ENCODE data around the gene DBNDD2.

GRCh38 chr20:44585994-44586856, 3.8 kb downstream of the PKIG start:
- PRO-cap, result bidirectional peak, plus-strand start at chr20:44586564, minus-strand start at chr20:44586473

DNA sequence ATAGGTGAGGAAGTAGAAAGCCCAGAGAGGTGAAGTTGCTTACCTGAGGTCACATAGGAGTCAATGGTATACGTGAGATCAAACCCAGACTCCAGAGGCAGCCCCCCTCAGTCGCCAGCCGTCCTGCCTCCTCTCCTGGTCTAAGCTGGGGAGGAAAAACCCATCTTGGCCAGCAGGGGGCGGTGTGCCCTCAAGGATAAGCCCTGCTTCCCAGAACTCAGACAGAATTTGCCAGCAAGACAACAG, 30.1 kb upstream of the CCN5 start:
- PRO-cap, result no peak

DNA sequence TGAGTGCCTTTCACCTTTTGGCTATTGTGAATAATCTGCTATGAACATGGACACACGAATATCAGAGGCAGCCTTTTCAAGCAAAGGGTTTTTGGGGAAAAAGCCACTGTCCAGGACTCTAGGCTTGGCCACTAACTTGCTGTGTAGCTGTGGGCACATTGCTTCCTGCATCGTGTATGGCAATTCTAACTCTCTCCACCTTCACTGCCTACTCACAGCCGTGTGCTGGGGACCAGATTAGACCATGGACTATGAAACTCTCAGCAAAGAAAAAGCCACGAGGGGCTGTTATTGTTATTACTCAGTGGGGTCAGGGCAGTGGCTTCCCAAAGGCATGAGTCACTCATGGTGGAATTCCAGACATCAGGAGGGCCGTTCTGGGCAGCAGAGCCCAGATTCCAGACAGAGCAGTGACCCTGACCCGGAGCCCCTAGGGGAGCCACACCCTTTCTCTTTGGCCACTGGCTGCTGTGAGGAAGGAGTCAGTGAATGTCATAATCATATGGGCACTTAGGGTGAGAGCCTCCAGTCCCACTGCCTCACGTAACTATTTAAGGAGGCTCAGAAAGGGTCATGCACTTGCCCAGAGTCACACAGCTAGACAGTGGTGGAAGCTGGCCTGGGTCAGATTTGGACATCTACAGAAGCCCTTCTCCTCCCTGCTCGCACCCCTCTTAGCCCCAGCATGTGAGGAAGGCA, 22.2 kb upstream of the CCN5 start:
- PRO-cap, result no peak

- PRO-cap, result no peak
Observed at GRCh38 chr20:44702746-44703530, 12.2 kb upstream of the CCN5 start.

GRCh38 chr20:44714048-44714402, 1.1 kb upstream of the CCN5 start:
- PRO-cap, result no peak

DNA sequence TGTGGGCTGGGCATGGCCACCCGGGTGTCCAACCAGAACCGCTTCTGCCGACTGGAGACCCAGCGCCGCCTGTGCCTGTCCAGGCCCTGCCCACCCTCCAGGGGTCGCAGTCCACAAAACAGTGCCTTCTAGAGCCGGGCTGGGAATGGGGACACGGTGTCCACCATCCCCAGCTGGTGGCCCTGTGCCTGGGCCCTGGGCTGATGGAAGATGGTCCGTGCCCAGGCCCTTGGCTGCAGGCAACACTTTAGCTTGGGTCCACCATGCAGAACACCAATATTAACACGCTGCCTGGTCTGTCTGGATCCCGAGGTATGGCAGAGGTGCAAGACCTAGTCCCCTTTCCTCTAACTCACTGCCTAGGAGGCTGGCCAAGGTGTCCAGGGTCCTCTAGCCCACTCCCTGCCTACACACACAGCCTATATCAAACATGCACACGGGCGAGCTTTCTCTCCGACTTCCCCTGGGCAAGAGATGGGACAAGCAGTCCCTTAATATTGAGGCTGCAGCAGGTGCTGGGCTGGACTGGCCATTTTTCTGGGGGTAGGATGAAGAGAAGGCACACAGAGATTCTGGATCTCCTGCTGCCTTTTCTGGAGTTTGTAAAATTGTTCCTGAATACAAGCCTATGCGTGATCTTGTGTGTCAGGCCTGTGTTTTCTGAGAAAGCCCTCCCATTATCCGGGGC, 12.2 kb downstream of the CCN5 start:
- PRO-cap, result no peak

- PRO-cap, result no peak
Observed at GRCh38 chr20:44906172-44906954, 3.5 kb upstream of the PABPC1L start.

DNA sequence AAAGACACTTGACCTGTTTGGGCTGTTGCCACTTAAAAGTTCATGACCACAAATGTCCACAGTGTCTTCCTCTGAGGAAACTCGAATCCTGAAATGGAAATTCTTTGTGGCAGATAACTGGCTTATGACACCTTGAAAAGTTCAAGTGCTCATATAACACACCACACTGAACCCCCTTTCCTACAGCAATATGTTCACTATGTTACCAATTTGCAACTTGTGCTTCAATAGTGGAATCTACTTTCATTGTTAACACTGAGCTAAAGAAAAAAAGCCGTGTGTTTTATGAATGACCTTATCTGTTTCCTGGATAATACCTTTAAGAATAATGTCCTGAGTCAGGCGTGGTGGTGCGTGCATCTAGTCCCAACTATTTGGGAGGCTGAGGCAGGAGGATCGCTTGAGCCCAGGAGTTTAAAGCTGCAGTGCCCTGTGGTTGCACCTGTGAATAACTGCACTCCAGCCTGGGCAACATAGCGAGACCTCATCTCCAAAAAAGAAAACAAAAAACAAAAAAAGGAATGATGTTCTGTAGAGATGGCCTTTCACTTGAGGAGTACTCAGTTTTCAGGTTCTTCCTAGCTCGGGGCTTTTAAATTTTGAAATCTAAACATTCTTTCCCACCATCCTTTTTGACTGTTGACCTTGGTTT, 2.8 kb upstream of the PABPC1L start:
- PRO-cap, result no peak

GRCh38 chr20:44907612-44908461, 2.0 kb upstream of the PABPC1L start:
- PRO-cap, result no peak

DNA sequence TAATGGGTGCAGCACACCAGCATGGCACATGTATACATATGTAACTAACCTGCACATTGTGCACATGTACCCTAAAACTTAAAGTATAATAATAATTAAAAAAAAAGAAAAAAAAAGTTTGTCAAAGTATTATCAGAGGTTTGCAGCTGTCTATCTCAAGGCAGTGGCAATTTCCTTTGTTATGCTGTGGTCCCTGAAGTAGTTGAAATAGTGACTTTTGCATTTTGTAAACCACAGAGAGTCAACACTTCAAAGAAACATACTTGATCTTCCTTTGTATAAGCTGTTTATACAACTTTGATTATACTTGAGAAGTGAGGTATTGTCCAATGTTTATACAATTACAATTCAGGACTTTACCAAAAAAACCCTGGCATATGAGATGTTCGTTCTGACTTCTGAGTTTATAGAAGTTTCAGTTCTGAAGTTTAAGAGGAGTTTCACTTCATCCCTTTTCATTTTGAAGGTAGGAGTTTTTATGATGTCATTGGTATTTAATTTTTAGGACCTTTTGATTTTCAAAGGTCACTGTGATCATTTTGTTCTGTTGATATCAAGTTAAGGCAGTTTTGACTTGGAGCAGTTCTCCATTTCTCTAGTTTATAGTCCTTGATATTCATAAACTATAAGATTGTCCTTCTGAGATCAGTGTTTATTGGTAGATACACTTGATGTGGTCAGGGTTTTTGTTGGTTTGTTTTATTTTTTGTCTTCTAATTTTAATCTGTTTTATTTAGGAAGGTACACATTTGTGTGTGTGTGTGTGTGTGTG, 4.0 kb downstream of the STK4 start:
- PRO-cap, result unidirectional peak, minus-strand start at position 400 of the sequence

DNA sequence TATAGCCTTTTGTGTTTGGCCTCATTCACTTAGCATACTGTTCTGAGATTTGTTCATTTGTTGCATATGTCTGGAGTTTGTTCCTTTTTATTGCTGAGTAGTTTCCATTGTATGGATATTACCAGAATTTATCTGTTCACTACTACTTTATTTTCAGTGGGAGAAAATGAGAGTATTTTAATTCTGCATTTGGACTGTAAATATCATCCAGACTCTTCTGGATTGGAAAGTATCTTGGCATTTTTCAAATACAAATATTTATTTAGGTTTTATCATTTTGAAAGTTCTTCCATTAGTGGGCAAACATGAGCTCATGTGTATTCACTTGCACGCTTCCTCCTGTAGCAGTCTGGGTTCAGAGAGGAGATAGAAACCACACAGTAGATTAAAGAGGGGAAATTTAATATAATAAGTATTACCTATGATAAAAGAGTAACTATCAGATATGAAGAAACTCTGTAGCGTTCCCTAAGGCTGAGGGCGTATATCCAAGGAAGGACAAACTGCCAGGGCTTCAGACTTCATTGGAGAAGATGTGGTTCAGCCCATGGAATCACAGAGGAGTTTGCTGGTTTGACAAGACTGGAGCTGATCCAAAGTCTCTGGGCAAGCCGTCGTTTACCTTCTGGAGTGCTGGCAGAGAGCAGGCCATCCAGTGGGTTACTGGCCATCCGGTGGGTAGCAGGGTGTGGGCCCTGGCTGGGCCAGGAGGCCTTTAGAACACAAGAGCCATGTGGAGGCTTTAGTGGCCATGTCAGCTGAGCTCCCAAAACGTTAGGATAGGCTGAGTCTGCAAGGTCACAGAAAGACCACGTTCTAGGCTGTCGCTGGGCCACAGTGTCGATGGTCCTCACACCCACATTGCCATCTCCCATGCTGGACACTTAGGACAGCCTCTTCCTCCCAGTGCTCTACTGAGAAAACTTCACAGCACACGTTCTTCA, 44.3 kb downstream of the KCNS1 start:
- PRO-cap, result no peak

DNA sequence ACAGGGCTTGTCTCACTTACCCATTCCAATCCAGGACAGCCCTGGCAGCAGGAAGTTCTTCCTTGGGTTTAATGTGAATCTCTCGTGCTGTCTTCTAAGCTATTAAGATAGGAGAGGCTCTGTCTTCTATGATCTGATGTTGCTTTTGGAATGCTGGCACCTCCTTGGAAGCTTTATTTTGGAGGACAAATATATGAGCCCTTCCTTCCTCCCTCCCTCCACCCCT, 1.1 kb upstream of the WFDC5 start:
- PRO-cap, result no peak

- PRO-cap, result no peak
Observed at GRCh38 chr20:45330076-45330744, 18.0 kb downstream of the SDC4 start.

DNA sequence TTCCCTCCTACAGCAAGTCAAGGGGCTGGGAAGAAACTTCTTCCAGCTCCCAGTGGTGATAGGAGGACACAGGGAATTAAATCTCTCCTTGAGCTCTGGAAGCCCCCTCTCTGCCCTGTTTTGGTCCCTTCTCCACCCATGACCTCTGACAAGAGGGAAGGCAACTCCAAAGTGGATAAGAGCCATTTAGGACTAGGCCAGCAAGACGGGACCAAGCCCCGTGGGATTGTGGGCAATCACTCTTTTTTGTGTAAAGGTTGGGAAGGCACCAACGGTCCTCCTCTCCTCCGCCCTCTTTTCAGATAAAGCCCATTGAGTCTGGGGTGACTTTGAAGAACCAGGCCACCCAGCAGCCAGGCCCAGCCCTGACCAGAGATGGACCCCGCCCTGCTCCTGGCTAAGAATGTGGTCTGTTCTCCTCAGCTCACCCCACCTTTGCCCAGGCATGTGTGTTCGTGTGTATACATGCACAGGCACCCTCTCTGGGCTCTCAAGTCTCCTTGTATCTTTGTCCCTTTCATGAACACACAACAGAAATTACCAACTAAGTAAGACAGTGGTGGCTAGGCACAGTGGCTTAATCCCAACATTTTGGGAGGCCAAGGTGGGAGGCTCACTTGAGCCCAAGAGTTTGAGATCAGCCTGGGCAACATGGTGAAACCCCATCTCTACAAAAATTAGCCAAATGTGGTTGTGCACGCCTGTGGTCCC, 9.2 kb downstream of the SDC4 start:
- PRO-cap, result no peak

DNA sequence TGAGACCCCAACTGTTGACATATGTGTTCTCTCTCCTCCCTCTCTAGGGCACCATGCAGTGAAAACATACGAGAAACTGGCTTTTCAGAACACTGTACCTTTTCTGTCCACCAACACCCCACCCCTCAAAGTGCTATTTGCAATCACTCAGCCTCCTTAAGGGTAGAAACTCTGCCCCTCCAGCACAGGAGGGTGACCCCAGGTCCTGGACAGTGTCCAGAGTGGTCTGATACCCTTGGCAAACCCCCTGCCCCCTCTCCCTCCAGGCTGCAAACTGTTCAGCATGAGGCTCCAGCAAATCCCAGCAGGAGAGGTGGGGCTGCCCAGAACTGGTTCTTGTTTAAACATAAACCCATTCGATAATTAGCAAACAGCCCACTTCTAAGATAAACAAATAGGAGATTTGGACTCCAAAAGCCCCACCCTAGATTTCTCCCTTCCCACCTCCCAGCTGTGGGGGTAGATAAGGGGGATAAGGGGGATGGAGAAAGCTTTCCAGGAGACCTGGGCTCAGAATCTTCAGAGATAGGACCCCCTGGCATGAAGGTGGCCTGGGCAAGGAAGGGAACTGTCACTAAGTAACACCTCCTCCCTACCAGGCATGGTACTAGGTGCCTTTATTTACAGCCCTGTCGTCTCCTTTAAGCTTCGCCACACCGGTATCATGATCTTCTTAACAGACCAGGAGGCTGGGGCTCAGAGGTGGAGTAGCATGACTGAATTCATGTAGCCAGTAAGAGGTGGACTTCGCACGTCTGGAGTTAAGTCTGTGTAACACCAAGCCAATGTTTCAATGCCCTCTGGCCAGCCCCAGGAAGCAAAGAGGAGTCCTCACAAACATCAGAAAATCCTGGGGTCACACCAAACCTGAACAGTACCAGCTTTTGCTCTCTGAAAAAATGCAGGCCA, 4.8 kb downstream of the SDC4 start:
- PRO-cap, result no peak

GRCh38 chr20:45344127-45344614, 4.1 kb downstream of the SDC4 start:
- PRO-cap, result no peak

GRCh38 chr20:45372005-45372492, 6.1 kb downstream of the TP53TG5 start:
- PRO-cap, result no peak

GRCh38 chr20:45373107-45374340, 4.6 kb downstream of the TP53TG5 start:
- PRO-cap, result no peak

- PRO-cap, result no peak
Observed at GRCh38 chr20:45407726-45408434, at the start of gene DBNDD2. Gene DBNDD2 (plus strand): TSS chr20:45408289.

DNA sequence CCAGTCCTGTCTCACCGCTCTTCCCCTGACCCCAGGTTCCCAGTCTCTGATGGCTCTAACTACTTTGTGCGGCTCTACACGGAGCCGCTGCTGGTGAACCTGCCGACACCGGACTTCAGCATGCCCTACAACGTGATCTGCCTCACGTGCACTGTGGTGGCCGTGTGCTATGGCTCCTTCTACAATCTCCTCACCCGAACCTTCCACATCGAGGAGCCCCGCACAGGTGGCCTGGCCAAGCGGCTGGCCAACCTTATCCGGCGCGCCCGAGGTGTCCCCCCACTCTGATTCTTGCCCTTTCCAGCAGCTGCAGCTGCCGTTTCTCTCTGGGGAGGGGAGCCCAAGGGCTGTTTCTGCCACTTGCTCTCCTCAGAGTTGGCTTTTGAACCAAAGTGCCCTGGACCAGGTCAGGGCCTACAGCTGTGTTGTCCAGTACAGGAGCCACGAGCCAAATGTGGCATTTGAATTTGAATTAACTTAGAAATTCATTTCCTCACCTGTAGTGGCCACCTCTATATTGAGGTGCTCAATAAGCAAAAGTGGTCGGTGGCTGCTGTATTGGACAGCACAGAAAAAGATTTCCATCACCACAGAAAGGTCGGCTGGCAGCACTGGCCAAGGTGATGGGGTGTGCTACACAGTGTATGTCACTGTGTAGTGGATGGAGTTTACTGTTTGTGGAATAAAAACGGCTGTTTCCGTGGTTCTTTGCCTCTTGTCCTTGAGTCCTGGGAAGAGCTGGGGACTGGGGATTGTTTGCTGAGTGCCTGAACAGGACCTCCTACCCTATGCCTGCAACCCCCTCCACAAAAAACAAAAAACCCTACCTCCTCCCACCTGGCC, 9.8 kb downstream of the PIGT start:
- PRO-cap, result no peak